Endodermal cell (in vitro differentiated cells): ENCODE results near the genes QPRT and KCTD13.

- PRO-cap = no peak
Observed at GRCh38 chr16:28723053-28723396, 11.8 kb downstream of the EIF3C start.

DNA sequence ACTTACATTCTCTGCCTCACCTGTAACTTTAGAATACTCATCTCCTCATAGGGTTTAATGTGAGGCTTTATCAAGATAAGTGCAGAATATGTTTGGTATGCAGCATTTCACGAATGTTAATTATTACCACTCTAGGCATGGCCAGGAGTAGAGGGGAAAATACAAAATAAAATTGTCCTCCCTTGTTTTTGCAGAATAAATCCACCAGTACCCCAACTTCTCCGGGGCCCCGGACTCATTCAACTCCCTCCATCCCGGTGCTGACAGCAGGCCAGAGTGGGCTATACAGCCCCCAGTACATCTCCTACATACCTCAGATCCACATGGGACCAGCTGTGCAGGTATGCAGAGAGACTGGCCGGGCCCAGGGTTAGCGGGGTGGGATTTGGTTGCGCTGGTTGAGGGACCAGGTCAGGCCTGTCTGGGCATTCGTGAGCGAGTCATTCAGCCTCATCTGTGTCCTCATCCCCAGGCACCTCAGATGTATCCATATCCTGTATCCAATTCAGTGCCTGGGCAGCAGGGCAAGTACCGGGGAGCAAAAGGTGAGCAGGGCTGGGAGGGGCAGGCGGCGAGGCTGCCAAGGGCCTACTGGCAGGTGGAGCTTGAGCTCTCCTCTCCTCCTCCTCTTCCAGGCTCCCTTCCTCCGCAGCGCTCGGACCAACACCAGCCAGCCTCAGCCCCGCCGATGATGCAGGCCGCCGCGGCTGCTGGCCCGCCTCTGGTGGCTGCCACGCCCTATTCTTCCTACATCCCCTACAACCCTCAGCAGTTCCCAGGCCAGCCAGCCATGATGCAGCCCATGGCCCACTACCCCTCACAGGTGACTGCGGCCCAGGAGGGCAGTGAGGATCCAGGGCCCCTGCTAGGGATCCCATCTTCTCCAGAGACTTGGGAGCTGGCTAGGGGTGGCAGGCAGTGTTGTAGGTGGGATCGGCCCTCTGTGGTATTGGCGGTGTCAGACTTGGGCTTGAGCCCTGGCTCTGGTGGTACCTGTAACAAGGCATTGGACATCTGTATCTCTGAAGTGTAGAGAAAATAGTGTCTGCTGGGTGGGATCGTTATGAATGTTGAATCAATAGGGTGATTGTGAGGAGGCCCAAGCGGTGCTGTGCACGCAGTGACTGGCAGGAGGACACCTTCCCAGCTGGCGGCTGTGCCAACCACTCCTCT lies 11.5 kb downstream of the ATXN2L start:
- PRO-cap = no peak

GRCh38 chr16:29146989-29147488 lies 162.2 kb downstream of the LAT start:
- PRO-cap = no peak

GRCh38 chr16:29152159-29153119 lies 167.6 kb downstream of the LAT start:
- PRO-cap = no peak

DNA sequence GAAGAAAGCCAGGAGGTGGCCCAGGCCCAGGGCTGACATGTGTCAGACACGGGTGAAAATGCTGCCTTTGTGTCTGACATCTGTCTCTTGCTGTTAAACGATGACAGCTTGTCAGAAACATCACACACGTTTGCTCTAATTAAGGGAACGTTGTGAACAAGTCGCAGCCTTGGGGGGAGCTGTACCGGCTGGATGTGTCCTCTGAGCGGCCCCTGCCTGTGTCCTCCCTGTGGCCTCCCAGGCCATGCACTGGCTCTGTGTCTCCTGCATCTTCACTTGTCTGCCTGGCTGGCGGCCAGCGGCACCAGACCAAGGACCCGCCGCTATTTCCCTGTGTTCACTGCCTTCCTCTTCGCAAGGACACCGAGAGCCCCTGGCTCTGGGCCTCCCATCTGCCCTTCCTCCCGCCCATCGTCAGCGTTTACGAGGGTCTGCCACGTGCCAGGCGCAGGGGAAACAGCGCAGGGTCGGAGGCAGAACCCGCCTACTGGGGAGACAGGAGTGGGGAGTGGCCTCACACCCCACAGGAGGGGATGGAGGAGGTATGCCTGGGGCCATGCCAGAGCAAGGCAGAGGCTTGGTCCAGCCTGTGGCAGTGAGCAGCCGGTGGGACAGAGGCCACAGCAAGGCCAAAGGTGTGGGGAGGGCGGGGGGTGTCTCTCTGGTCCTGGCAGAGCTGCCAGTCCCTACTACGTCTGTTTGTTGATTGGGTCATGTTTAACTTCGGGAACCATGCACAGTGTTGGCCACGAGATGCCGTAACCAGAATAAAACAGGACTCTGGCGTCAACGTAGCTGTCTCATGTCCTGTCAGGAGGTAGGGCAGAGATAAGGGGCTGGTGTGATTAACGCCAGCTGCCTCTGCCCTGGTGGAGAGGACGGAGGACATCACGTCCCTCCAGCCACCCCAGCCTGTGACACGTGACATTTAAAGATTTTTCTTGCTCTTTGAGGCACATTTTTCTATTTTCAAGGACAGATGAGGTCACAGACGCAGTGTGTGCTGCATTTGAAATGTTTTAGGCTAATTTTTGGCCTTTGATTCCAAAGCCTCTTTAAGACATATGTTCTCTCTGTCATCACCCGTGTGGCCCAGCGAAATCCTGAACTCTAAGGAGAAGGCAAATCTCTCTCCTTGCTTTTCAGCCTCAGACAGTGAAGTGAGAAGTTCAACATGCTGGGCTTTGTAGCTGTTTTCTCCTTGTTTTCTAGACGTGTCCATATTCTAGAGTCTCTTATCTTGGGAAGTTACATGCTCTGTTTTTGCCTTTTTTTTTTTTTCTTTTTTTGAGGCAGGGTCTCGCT lies 193.1 kb downstream of the LAT start:
- PRO-cap = no peak

- PRO-cap = no peak
Observed at GRCh38 chr16:29184804-29185656, 200.2 kb downstream of the LAT start.

DNA sequence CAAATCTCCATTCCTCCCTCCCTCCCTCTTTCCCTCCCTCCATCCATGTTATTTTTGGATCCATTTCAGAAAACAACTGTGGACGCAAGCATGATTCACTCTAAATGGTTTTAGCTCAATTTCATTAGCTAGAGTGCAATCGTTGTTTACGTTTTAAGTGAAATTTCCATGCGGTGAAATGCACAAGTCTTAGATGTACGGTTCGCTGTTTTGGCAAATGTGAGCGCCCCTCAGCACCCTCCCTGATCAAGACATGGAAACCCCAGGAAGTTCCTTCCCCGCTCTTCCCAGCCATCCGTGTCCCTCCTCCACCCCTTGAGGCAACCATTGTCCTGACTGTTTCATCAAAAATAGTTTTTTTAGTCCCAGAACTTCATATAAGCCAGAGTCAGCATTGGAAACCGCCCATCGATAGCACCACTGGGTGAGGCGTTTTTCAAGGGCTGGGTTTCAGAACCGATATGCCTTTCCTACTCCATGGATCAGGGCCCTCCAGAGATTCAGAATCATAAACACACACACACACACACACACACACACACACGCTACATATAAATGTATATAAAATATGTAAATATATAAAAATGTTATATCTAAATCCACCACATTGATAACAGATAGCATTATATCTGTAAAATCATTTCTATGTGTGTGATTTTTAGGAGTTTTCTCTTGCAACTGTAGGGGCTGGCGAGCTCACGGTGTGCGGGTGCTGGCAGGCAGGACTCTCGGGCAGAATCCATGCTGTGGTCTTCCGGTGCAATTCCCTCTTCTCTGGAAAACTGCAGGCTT lies 206.2 kb downstream of the NPIPB11 start:
- PRO-cap = no peak

- PRO-cap = no peak
Observed at GRCh38 chr16:29259381-29260543, 146.7 kb downstream of the NPIPB11 start.

- PRO-cap = no peak
Observed at GRCh38 chr16:29382878-29383585, 23.5 kb downstream of the NPIPB11 start.

GRCh38 chr16:29611607-29611986 lies 51.5 kb upstream of the SPN start:
- PRO-cap = no peak

DNA sequence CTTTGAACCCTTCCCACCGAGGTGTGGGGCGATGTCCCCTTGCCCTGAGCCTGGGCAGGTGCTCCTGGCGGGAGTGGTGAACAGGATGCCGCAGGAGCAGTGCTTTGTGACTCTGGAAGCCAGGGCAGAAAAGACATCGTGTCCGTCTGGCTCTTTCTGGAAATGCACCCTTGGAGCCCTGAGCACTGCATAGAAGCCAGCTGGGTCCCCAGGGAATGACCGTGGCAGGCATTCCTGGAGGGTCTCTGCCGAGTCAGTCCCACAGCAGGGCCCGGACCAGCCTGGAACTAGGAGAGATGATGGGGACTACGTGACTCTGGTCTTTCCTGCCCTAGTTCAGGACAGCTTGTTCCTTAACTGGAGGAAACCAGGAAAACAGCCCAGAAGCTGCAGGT lies 33.7 kb upstream of the SPN start:
- PRO-cap = no peak

DNA sequence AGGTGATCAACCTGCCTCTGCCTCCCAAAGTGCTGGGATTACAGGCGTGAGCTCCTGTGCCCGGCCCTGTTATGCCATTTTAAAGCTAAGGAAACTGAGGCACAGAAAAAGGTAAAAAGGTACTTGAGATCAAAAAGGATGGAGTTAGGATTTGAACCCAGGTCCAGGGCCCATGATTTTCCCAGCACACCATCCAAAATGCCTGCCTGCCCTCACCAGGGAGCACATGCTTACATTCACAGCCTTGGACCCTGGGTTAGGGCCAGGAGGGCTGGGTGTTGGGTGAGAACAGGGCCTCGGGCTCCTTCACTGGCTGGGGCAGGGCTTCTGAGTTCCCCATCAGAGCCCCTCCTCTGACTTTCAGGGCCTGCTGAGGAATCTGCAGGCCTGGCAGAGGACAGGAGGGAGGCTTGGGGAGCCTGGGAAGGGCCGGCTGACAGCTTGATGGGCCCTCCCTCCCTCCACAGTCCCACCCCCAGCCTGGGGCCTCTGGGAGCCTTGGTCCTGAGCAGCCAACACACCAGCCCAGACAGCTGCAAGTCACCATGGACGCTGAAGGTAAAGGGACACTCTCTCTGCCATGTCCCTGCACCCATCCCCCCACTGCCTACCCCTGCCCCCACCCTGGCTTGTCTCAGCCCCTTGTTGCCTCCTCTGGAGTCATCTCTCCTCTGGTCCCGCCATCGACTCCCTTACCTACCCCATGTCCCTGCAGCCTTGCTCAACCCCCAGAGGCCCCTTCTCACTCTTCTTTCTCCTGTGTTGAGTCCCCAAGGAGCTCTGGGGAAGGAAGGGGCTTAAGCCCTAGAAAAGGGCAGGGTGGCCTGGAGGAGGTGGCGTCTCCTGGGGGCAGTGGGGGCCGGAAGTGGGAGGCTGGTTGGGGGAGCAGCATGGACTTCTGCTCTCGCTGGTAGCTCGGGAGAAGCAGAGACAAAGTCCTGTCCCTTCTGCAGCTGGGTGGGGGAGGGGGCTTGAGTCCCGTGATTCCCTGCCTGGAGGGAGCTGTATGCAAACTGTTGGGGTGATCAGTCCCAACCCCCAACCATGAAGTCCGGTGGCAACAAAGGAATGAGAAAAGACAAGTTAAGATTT lies at the start of gene QPRT:
TSS of gene QPRT (plus strand) at position 528 of the 1,092 bp plus-strand sequence.
- PRO-cap = bidirectional peak, plus-strand start at position 356 of the sequence, minus-strand start at position 355 of the sequence; unidirectional peak, plus-strand start at position 356 of the sequence; bidirectional peak, plus-strand start at position 528 of the sequence, minus-strand start at position 554 of the sequence; bidirectional peak, plus-strand start at position 1,028 of the sequence, minus-strand start at position 930 of the sequence

DNA sequence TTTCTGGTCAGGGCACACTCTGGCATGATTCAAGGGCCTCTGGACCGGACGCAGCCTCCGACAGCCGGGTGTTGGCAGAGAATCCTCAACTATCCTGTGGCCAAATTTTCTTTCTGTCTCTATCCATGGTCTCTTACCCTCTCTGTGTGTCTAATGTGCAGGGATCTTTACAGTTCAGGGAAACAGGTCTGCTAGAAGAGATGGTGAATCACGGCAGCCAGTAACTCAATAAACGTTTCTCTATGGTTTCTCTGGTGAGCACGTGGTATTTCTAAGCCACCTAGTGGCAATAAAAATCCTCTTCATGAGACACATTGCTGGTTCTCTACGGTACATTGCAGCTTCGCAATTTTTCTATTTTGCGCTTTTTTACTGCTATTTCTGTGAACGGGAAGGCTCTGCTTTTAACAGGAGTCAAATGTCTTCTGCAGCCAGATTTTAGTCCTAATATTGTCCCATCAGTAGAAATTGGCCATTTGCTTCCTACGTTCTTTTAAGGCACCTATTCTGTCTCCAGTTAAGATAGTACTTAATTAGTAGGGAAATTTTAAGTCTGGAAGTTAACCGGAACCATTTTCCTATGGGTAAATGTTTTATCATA lies 31.4 kb downstream of the QPRT start:
- PRO-cap = bidirectional peak, plus-strand start at position 308 of the sequence, minus-strand start at position 230 of the sequence

DNA sequence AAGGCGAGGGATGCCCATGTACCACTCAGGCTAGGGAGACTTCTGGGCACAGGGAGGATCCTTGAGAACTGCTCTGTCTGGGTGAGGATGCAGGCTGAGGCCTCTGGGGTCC lies 2.3 kb upstream of the PRRT2 start:
- PRO-cap = no peak

- PRO-cap = no peak
Observed at GRCh38 chr16:29813594-29814681, 1.9 kb downstream of the PRRT2 start.

- PRO-cap = no peak
Observed at GRCh38 chr16:29821749-29822159, 1.5 kb downstream of the MVP start.

DNA sequence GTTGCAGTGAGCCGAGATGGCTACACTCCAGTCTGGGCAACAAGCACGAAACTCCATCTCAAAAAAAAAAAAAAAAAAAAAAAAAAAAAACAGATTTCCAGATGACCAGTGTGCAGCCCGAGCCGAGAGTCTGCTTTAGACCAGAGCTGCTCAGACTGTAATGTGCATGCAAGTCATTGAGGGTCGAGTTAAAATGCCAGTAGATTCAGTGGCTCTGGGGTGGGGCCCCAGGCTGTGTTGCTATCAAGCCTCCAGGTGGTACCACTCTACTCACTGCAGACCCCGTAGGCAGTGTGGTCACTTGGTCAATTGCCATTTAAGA lies 3.9 kb downstream of the MVP start:
- PRO-cap = no peak

DNA sequence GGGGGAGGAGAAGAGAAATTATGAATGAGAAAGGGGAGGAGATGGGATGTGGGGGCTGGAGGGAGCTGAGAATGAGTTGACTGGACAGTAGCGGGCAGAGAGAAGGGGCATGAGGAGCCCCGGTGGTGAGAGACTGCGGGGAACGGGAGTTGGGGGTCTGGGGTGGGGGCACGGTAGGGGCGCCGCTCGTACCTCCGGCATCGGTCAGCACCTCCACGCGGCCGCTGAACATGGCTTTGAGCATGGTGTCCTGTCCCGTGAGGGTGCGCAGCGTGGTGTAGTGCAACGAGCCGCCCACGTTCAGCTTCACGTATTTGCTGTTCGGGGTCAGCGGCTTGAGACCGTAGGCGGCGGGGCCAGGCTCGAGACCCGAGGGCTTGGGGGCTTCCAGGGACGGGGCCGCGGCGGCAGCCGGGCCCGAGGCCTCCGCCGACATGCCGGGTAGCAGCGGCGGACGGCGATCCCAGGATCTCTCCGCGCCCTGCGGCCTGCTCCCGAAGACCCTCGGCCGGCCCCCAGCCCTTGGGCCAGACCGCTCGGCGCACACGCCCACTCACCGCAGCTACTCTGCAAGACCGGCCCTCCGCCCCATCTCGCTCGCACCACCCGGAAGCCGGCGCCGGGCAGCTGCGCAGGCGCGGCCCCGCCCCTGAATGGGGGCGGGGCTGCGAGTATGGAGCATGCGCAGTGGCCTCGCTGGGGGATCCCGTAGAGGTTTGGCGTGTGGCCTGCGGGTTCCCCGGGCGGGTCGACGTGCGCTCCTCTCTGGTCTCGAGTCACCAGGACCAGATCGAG lies at the start of gene KCTD13:
TSS of gene KCTD13 (minus strand) at position 629 of the 795 bp plus-strand sequence.
- PRO-cap = bidirectional peak, plus-strand start at position 687 of the sequence, minus-strand start at position 569 of the sequence

DNA sequence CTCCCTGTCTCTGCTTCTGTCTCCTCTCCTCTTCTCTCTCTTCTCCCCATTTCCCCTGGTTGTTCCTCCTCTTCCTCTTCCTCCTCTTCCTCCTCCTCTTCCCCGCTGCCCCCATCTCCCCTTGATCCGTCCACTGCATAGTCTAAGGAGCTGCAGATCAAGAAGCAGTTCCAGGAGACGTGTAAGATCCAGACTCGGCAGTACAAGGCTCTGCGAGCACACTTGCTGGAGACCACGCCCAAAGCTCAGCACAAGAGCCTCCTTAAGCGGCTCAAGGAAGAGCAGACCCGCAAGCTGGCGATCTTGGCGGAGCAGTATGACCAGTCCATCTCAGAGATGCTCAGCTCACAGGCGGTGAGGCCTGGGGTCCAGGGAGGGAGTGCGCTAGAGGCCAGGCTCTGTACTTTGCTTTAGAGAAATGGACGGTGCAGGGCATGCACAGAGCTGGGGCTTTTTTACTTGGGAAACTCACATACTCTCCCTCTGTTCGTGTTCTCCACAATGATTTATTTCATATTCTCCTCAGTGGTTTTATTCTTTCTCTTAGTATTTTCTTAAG lies 5.9 kb downstream of the HIRIP3 start:
- PRO-cap = no peak

GRCh38 chr16:30006418-30006894 lies 4.4 kb downstream of the DOC2A start:
- PRO-cap = no peak